Measurements from ENCODE around the gene CACNA1S.

- RRBS = 11% methylated on average over 2 of the region's 5 CpGs
These were observed 298.4 kb downstream of the PTPRC start for GRCh38 chr1:198937188-198937735.

- RRBS = 95% methylated on average over 10 of the region's 25 CpGs
These were observed 185.9 kb downstream of the NR5A2 start for GRCh38 chr1:200213444-200213855.

- RRBS = no CpG with 5 or more reads among the region's 8 CpGs
These were observed 3.8 kb downstream of the ZNF281 start for GRCh38 chr1:200405927-200406540.

DNA sequence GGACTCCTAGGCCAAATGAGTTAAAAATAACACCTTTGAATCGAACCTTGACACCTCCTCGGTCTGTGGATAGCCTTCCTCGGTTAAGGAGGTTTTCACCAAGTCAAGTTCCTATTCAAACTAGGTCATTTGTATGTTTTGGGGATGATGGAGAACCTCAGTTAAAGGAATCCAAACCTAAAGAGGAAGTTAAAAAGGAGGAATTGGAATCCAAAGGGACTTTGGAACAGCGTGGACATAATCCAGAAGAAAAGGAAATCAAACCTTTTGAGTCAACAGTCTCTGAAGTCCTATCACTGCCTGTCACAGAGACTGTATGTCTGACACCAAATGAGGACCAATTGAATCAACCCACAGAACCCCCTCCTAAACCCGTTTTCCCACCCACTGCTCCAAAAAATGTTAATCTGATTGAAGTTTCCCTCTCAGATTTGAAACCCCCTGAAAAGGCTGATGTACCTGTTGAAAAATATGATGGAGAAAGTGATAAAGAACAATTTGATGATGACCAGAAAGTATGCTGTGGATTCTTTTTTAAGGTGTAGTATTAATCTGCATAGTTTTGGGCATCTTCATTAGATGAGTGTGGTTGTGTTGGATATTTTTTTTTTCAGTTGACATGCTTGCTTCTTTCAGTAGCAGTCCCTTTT, 23.0 kb upstream of the GPR25 start:
- RRBS = no CpG with 5 or more reads among the region's 5 CpGs

- RRBS = no CpG with 5 or more reads among the region's 9 CpGs
These were observed 9.9 kb upstream of the GPR25 start for GRCh38 chr1:200862687-200863410.

- RRBS = no CpG with 5 or more reads among the region's 9 CpGs
These were observed 1.2 kb downstream of the INAVA start for GRCh38 chr1:200895777-200896497.

GRCh38 chr1:201014513-201014877, 9.0 kb downstream of the KIF21B start:
- RRBS = no CpG with 5 or more reads among the region's 6 CpGs

DNA sequence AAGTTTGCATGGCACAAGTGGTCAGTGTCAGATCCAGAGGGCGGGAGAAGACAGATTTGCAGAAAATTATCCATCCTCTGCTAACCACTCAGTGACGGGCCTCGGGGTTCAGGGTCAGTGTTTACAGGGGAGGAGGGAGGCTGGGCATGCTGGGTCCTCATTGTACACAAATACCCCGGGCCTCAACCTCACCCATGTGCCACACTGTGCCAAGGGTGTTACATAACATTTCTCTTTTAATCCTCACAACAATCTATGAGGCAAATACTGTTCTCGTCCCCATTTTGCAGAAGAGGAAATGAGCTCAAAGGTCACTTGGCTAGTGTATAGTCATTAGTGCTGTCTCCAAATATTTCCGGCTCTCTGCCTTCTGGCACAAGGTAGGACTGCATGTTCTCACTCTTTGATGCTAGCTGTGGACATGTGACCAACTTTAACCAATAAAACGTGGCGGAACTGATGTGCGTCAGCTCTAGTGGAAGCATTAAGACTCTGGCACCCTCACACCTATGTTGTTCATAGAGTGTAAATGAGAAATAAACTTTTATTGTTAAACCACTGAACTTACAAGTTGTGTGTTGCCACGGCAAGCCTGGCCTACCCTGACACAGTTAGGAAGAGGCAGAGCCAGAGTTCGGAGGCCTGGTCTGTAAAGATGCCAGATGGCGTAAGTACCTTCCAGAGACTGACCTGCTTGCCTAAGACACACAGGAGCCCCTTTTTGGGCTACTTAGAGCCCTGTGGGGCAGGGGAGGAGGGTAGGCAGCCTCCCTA, 4.9 kb upstream of the KIF21B start:
- RRBS = no CpG with 5 or more reads among the region's 12 CpGs

GRCh38 chr1:201112301-201112806, at the start of gene CACNA1S:
CACNA1S (minus strand) TSS chr1:201112426.
- RRBS = no CpG with 5 or more reads among the region's 8 CpGs

- RRBS = no CpG with 5 or more reads among the region's 10 CpGs
These were observed 18.6 kb downstream of the PKP1 start for GRCh38 chr1:201301727-201302388.

DNA sequence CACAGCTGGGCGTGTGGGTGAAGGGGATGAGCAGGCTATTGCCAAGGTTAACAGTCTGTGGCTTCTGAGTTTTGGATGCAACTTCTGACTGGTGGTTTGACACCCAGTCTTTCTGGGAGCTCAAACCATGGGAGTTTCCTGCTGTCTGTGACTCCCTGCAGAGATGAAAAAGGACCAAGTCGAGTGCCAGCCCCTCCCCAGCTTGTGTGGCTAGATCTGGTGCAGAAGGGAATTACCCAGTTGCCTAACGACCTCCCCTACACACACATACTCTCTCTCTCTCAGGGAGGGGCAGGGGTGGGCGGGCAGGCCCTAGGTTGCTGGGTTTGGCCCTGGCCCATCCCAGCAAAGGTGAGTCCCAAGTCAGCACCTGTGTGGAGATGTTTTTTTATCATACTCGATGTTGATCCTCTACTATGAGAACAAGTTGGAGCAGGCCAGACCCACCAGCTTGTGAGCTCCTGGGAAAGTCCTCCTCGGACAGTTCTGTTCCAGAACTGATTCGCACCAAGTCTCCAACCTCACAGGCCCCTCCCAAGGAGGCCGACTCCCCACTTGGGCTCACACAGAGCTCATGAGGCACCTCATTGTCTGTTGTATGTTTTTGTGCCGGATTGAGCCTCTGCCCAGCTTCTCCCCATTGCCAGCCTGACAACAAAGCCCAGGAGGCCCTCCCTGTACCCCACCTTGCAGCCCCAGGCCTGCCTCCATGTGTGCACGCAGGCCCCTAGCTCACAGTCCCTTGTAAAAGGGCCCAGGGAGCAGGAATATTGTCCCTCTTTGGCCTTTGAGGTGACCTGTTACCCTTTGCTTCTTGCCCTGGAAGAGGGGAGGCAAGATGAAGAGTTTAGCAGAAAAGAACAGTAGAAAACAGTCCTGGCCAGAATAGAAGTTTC, 28.4 kb downstream of the PKP1 start:
- RRBS = no CpG with 5 or more reads among the region's 10 CpGs

DNA sequence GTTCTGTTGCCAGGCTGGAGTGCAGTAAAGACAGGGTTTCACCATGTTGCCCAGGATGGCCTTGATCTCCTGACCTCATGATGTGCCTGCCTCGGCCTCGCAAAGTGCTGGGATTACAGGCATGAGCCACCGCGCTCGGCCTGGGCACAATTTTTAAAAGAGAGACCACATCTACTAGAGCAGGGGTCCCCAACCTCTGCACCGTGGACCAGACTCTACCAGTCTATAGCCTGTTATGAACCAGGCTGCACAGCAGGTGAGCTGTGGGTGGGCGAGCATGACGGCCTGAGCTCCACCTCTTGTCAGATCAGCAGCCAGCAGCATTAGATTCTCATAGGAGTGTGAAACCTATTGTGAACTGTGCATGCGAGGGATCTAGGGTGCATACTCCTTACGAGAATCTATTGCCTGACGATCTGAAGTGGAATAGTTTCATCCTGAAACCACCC, 20.8 kb downstream of the TNNT2 start:
- RRBS = no CpG with 5 or more reads among the region's 11 CpGs

- RRBS = no CpG with 5 or more reads among the region's 5 CpGs
These were observed 6.1 kb upstream of the TNNT2 start for GRCh38 chr1:201383537-201384029.

DNA sequence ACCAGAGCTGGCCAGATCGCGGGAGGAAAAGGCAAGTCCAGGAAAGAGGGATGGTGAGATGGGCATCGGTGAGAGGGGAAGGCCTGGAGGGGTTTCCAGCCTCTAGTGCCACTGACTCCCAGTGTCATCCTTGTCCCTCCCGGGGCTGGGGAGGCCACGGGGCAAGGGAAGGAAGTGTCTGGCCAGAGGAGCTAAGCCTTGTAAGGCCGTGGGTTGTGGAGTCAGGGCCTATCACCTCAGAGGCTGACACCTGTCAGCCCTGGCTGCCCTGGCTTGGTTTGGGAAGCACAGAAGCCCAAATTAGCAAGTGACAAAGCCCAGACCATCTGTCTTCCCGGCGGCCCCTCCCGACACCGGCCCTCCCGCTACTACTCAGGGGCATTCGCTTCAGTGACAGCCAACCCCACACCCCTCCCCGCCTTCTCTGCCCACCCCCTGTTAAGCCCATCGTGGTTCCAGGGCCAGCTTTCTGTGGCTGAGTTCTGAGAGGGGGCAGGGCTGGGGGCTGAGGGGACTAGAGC, 4.8 kb upstream of the TNNI1 start:
- RRBS = no CpG with 5 or more reads among the region's 14 CpGs

DNA sequence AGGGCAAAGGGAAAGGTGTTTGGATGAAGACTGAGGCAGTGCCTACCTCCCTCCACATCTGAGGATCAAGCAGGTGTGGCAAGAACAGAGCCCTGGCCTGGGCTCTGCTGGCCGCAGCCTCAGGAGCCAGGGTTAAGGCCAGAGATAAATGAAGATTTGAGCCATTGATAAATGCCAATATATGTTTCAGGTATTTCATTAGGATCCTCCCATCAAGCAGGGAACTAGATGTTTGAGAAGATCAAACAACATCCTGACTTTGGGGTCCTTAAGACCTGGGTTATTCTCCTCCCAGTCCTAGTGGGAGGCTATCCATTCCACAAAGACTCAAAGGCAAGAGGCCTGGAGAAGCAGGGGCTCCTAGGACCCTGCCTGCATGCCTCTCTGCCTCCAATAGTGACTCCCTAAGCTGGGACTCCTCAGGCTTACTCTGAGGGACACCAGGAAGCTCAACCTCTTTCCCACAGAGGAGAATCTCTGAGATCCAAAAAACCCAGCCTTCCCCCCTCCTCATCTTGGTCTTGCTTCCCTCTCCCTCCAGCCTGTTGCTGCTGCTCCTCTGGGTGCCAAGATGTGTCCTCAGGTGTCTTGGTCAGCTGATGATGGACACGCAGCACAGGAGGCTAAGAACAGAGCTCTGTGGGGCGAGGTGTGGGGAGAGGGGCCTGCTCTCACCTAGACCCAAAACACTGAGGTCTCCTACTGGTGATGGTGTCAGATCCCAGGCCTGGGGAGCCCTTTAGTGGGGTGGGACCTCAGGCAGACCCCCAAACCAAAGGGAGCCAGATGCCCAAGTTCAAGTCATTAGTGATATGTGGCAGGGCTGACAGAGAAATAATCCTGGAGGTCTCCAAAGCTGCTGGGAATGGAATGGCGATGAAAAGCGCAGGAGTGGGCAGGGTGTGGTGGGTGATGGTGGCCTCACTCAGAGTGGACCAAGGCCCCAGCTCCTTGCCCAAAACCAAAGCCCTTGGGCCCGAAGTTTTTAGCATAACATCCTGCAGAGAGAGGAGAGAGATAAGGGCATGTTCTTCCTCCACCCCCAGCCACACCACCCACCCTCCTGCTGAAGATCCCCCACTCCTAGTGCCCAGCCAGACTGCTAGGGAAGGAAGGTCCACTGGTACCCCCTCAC, 15.2 kb upstream of the PHLDA3 start:
- RRBS = no CpG with 5 or more reads among the region's 6 CpGs

- RRBS = no CpG with 5 or more reads among the region's 10 CpGs
These were observed 8.0 kb downstream of the CSRP1 start for GRCh38 chr1:201498786-201499373.

GRCh38 chr1:201555467-201555930, 16.6 kb downstream of the NAV1 start:
- RRBS = no CpG with 5 or more reads among the region's 9 CpGs

DNA sequence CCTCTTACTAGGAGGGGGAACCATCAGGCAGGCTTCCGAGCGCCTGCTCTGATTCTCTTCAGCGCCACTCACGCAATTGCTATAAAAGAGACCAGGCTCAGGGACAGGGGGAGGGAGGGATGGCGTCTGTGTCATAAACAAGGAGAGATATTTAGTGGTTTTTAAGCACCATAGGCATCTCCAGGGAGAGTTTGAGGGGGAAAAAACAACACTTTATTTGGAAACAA, 60.6 kb downstream of the NAV1 start:
- RRBS = no CpG with 5 or more reads among the region's 5 CpGs

GRCh38 chr1:201882443-201883197, 6.1 kb upstream of the SHISA4 start:
- RRBS = no CpG with 5 or more reads among the region's 3 CpGs

DNA sequence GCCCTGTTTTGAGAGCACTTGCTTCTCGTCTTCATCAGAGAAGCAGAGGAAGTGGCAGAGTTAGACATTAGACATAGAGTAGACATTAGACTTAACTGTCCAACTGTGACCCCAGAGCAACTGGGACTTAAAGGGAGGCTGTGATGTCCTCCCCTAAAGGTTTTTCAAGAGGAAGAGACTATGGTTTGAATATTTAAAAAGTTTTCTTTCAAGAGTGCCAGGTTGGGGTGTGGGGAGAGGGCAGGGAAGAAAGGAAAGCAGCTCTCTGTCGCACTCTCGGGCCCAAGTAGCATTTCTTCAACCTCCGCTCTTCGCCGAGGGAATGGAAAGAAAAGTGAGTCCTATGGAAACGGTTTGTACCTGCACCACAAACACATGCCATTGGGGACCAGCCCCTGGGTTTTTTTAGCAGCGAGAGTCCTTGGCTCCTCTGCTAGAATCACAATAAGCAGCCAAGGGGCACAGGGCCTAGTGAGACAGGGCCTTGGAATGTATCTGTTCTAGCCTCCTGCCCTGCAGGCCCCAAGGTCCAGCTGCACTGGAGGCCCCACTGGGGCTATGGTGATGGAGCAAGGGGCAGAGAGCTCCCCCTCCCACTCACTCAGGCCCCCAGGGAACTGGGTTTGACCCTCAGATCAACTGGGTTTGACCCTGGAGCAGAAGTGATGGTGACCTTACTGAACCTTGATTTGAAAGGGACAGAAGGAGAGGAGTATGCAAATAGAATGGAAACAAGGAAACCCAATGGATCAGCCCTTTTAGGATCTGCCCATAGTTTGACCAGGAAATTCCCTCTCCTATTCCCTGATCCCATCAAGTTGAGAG, 14.3 kb downstream of the SHISA4 start:
- RRBS = no CpG with 5 or more reads among the region's 8 CpGs